Esophagus squamous epithelium (tissue), 4 donors: ENCODE measurements around a stretch of chr17.

DNA sequence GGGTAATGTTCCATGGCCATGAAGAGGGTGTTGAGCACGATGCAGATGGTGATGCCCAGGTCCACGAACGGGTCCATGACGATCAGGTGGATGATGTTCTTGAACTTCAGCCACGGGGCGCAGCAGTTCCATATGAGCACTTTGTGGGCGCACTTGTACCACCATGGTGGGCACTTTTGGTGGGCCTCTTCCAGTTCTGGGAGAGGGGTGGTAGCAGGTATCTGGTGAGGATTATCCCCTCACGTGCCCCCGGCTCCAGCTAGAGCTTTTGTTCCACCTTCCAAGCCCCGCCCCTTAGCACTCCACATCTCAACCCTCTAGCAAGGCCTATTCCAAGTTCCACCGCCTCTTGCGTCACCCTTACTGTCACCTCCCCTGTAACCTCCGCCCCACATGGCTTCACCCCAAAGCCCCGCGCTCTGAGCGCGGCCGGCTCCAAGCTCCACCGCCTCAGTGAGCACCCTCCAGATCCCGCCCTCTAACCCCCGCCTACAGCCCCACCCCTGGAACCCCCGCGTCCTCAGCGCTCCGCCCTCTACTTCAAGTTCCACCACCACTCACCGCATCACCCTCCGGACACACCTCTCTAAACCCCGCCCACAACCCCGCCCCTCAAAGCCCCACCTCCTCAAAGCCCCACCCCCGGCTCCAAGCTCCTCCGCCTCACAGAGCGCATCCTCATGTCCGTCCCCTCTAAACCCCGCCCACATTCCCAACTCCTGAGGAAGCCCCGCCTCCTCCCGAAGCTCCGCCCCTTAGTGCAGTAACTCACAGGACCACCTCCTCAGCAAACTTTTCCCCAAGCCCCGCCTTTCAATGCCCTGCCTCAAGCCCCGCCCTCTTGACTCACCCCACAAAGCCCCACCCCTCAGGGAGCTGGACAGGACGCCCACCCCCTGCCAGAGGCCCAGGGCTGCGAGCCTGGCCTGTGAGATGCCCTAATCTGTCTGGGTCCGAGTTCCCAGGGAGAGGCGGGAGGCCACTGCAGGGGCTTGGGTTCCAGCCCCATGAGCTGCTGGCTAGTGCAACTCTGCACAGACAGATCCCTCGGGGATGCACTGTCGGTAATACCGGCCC, 11.1 kb downstream of the SCN4A start:
- PRO-cap = unidirectional peak, minus-strand start at position 455 of the sequence
- RAMPAGE, long total RNA, 4 experiments = no peak in any of the 4 experiments

GRCh38 chr17:64024810-64025680, 4.6 kb upstream of the ICAM2 start:
- PRO-cap = no peak
- RAMPAGE, long total RNA, 4 experiments = no peak in any of the 4 experiments

- PRO-cap = unidirectional peak, minus-strand start at chr17:64061382
- RAMPAGE, long total RNA, 4 experiments = no peak in any of the 4 experiments
Observed at GRCh38 chr17:64061134-64061562, 40.7 kb upstream of the ICAM2 start.

DNA sequence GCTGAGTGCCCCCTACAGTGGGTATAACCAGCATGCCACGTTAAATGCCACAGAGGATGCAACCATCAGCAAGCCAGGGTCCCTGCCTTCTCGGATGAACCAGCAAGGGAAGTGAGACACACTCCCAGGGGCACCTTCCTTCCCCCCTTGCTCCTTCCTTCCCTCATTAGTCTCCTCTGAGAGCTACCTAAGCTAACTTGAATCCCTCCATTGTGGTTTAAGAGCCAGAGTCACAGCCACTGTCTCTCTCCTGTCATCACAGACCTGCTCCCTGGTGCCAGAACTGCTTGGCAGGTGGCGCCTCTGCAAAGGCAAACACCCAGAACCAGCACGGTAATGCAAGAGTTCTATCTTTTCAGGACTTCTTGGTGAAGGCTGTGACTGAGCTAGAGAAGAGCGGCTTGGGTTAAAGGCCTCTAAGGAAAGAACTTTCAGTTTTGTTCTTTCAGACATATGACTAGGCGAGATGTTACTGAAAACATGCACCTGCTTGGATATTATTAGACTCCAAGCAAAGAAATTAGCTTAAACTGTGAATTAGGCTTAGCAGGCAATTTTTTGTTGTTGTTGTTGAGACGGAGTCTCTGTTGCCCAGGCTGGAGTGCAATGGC, 8.9 kb downstream of the ERN1 start:
- PRO-cap = no peak
- RAMPAGE, long total RNA, 4 experiments = no peak in any of the 4 experiments

DNA sequence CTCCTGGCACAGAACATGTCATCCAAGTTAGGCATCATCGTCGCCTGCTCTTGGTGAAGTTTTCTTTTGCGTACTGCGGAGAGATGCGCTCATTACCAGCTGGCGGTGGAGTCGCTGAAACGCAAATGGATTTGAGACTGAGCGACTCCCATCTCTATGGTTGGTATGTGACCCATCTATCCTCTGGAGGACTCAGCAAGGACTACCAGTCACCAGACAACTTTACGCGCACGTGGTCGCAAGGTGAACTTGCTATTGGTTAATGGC, 15.6 kb upstream of the ERN1 start:
- PRO-cap = bidirectional peak, plus-strand start outside the sequence, minus-strand start at position 107 of the sequence
- RAMPAGE, long total RNA, 4 experiments = no peak in any of the 4 experiments

GRCh38 chr17:64146042-64147036, 16.4 kb upstream of the ERN1 start:
- PRO-cap = bidirectional peak, plus-strand start at chr17:64146689, minus-strand start at chr17:64146520
- RAMPAGE, long total RNA, 4 experiments = no peak in any of the 4 experiments

DNA sequence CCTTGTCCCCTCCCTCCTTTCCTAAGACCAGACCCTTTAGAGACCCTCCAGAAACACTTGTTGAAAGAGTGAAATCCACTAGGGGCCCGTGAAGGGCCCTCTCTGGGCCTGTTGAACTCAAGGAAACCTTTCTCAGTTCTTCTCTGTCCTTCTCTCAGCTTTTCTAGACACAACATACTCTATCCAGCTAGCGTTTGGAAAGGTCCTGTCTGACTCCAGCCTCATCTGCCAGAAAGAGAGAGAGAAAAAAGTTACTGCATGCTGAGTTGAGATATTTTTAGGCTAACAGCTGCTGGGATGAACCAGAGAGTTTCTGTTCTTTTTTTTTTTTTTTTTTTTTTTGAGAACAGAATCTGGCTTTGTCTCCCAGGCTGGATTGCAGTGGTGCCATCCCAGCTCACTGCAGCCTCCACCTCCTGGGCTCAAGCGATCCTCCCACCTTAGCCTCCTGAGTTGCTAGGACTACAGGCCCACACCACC, 14.8 kb upstream of the TEX2 start:
- PRO-cap = unidirectional peak, minus-strand start at position 227 of the sequence
- RAMPAGE, long total RNA, 4 experiments = no peak in any of the 4 experiments

DNA sequence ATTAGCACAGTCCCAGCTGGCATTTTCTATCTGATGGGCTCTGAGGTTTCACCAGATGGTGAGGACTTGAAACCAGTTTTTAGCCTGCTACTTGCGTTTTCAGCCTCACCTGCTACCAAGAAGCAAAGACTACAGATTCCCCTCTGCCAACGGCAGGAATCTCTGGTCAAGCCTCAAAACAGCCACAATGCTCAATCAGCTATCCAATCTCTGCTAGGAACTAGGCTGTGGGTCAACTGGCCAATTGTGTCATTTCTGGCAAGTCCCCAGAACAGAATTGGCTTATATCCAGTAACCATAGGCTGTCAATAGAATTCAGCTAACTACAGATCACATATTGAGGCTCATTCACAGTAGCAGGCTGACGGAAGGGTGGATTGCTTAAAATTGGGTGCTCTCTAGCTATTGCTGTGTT, 11.7 kb downstream of the PECAM1 start:
- PRO-cap = unidirectional peak, plus-strand start at position 347 of the sequence
- RAMPAGE, long total RNA, 4 experiments = no peak in any of the 4 experiments

GRCh38 chr17:64392727-64393396, 2.2 kb upstream of the PECAM1 start:
- PRO-cap = no peak
- RAMPAGE, long total RNA, 4 experiments = no peak in any of the 4 experiments

- PRO-cap = bidirectional peak, plus-strand start at chr17:64412305, minus-strand start at chr17:64412186
- RAMPAGE, long total RNA, 4 experiments = no peak in any of the 4 experiments
Observed at GRCh38 chr17:64411859-64412464, 21.3 kb upstream of the PECAM1 start.

DNA sequence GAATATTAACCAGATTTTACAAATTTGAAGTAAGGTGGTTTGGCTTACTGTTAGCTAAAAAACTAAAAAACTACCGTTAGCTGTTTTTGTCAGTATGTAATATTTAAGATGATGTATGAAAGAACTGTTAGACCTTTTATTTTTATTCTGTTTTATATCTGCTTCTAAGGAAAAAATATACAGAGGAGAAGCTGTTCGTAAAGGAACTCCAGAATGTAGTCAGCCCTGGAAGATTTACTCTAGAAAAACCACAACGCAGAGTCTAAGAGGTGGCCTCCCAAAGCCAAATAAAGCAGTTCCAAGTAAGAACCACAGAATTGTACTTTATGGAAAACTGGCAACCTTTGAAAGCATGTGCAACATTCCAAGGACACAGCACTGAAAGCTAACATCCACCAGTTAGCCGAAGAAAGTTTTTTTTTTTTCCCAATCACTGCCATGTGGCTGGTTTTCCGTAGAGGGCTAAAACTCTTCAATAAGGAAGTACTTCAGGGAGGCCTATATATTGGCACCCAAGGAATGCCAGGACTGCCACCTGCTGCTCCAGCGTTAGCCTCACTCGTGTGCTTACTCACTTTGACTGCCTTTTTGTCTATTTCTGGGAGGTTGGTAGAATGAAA, 25.1 kb downstream of the CEP95 start:
- PRO-cap = no peak
- RAMPAGE, long total RNA, 4 experiments = no peak in any of the 4 experiments

GRCh38 chr17:64641293-64641881, 20.7 kb downstream of the SMURF2 start:
- PRO-cap = no peak
- RAMPAGE, long total RNA, 4 experiments = no peak in any of the 4 experiments

GRCh38 chr17:64708884-64709475, 46.9 kb upstream of the SMURF2 start:
- PRO-cap = unidirectional peak, plus-strand start at chr17:64709263
- RAMPAGE, long total RNA, 4 experiments = no peak in any of the 4 experiments

DNA sequence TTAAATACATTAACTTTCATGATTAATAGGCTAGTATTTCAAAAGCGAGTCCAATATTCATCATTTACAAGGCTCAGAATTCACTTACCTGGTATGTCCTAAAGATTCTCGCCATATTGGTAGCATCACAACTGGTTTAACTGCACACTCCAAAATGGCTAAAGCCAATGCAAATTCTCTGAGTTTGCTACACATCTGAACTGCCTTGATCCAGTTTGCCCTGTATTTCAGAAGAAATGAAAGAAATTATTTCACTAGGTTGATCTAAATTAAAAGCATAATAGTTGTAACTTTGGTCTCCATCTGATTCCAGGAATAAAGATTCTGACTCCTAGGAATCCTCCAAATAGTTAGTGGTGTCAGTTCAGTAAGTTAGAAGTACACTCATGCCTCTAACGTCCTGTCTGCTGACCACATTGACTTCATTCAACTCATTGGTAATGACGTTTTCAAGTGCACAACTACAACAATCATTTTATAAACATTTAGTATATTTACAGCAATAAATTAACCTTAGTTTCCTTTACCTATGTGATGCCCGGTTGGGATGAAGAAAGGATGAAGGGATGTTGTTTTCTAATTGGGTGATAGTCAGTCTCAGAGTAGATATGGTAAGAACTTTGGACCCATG, 99.8 kb upstream of the SMURF2 start:
- PRO-cap = no peak
- RAMPAGE, long total RNA, 4 experiments = no peak in any of the 4 experiments

GRCh38 chr17:64965076-64965704, 45.9 kb upstream of the LRRC37A3 start:
- PRO-cap = no peak
- RAMPAGE, long total RNA, 4 experiments = no peak in any of the 4 experiments

DNA sequence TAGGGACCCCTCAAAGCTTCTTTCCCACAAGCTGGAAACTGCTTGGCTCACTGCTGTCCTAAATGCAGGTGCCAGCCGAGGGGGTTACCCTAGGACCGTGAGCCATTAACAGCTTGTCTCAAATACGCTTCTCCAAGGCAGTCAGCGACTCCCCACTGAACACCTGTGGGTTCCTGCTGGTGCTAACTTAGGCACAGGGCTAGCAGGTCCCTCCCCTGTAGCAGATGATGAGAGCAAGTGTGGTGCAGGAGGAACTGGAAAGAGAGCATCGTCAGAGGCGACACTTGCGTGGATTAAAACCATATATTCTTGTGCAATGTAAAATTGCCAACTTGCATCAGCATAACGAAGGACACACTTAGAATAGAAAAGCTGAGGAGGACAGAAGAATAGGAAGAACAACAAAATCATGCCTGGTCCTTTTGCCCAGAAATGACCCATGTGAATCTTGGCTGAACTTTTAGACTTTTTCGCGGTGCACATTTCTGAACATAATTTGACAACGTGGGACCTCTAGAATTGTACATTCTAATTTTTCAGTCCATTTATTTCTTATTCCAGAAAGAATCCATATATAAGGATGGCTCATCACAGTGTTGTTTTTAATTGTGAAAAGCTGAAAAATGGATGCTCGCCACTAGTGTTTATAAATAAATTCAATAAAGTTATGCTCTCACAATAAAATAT, 67.2 kb upstream of the LRRC37A3 start:
- PRO-cap = bidirectional peak, plus-strand start at position 330 of the sequence, minus-strand start at position 157 of the sequence
- RAMPAGE, long total RNA, 4 experiments = no peak in any of the 4 experiments

- PRO-cap = no peak
- RAMPAGE, long total RNA, 4 experiments = no peak in any of the 4 experiments
Observed at GRCh38 chr17:65018817-65019362, 37.6 kb downstream of the GNA13 start.

GRCh38 chr17:65099933-65101083, 36.9 kb upstream of the RGS9 start:
- PRO-cap = bidirectional peak, plus-strand start at chr17:65100812, minus-strand start at chr17:65100497
- RAMPAGE, long total RNA, 4 experiments = start-site peak on the plus strand in 3 of 4 experiments, at chr17:65100785-65100879 at its widest, 15 to 51 reads per replicate

- PRO-cap = unidirectional peak, minus-strand start at chr17:65173421; unidirectional peak, minus-strand start at chr17:65173493
- RAMPAGE, long total RNA, 4 experiments = no peak in any of the 4 experiments
Observed at GRCh38 chr17:65173263-65173843, 36.2 kb downstream of the RGS9 start.

GRCh38 chr17:65370446-65371096, 190.9 kb downstream of the AXIN2 start:
- PRO-cap = no peak
- RAMPAGE, long total RNA, 4 experiments = no peak in any of the 4 experiments